Left cardiac atrium (tissue), 1 donor: Measurements from ENCODE around the gene VSTM2B.

- PRO-cap, result no peak
Observed at GRCh38 chr19:29525884-29526348, at the start of gene VSTM2B. Gene VSTM2B (plus strand): TSS chr19:29525994.

GRCh38 chr19:29606444-29606889 lies 384 bp downstream of the POP4 start:
- PRO-cap, result no peak

DNA sequence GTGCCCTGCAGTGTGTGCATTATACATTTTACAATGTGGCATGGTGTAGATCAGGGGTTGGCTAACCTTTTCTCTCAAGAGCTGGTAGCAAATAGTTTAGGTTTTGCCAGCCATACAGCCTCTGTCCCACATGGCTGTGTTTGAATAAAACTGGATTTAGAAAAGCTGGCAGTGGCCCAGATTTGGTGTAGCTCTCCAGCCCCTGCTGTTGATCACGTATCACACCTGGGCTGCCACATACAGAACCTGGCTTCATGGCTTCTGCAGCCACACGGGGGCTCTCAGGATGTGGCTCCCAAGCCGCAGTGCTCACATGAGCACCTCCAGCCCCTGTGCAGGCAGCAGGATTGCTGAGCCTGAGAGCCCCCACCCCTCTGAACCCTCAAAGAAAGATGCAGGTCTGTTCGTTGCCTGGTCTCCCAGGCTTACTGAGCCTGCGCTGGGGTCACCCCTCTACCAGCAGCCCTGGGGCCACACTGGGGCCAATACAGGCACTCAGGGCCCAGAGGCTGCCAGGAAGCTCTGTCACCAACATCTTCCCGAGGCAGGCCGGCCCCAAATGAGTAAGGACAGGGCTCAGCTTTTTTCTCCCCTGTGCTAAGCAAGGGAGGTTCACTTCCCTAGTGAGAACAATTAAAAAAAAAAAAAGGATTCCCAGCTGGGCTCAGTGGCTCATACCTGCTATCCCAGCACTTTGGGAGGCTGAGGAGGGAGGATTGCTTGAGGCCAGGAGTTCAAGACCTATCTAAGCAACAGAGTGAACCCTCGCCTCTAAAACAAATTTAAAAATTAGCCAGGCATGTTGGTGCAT lies 2.7 kb downstream of the PLEKHF1 start:
- PRO-cap, result no peak

- PRO-cap, result no peak
Observed at GRCh38 chr19:29714378-29714911, 616 bp downstream of the C19orf12 start.

DNA sequence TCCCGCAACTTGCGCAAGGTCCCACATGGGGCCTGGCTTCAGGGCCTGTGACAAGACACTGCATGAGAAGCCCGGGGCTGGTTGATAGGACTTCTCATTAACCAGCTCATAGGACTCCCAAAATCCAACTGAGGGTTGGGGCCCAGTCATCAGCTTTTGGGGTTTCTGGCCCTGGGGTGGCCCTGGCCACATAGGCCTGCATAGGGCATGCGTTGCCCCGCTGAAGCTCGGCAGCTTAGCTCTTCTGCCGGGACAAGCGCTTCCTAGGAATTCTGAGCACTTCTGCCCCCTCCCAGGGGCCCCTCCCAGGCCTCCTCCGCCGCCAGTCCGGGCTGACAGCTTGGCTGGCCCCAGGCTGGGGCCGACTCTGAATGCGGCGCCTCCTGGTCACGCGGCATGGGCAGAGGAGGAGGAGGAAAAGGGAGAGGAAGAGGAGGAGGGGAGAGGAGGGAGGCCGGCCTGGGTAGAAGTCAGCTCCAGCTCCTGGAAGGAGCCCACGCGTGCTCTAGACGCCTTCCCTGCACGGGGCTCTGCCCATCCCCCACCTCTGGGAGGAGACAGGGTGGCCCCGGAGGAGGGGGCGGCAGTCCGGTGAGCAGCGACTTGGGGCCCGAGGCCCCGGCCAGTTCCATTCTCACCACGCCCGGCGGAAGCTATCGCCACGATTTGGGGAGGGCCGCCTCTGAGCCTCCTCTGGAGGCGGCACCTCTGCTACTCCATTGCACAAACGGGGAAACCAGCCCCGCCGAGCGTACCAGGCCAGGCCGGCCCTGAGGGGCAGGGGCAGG lies 31.4 kb downstream of the CCNE1 start:
- PRO-cap, result bidirectional peak, plus-strand start at position 435 of the sequence, minus-strand start at position 369 of the sequence

- PRO-cap, result no peak
Observed at GRCh38 chr19:30222573-30222824, 149.7 kb upstream of the ZNF536 start.

DNA sequence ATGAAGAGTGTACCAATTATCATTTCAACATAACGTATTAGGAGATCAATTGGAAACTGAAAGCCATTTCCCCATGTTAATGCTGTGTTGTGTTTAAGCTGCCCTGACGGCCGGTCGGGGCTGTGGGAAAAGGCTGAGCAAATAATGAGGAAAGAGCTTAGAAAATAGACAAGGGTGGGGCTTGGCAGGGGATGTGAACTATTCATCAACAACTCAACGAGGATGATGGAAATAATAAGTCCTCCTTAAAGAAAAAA lies 290.4 kb downstream of the ZNF536 start:
- PRO-cap, result no peak

DNA sequence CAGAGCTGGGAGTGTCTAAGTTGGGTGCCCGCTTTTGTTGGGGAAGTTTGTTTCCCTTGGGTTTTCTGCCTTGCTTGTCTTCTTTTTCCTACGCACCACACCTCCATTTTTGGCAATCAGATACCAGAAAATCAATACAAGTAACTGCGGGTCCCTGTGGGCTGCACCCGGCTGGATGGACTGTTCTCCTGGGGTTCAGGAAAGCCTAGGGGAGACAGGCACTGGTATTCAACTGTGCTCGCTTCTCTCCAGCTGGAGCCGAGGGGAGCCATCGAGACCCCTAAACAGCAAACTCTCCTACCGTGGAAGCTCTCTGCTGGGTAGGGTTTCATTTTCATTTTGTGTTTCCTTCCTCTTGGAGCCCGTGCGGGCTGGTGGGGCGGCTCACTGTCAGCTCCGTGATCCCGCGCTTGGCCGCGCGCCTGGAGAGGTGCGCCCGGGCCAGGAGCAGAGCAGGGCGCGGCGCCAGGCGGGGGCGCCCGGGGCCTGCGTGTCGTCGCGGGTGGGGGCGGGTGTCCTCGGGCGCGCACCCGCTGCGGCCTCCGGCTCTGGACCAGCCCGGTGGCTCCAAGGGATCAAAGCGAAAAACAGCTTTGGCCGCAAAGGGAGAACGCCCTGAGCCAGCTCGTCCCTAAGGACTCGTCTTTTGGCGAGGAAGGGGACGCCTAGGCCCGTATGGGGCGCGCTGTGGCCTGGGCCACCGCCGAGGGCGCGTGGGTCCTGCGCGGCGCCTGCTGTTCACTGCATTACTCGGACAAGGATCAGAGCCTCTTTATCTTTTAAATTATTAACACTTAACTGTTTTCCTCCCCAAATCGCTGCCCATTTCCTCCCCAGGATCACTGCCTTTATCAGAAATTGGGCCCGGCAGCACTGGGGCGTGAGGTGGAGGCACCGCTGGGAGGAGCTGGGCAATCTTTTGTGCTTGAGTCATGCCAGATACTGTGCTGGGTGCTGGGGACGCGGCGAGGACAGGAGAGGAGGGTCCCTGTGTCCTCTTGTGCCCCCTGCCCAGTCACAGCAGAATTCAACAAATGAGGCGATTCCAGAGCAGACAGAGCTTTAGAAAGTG lies 347.4 kb downstream of the ZNF536 start:
- PRO-cap, result bidirectional peak, plus-strand start at position 551 of the sequence, minus-strand start at position 324 of the sequence

GRCh38 chr19:31213926-31214643 lies 135.2 kb downstream of the TSHZ3 start:
- PRO-cap, result no peak

DNA sequence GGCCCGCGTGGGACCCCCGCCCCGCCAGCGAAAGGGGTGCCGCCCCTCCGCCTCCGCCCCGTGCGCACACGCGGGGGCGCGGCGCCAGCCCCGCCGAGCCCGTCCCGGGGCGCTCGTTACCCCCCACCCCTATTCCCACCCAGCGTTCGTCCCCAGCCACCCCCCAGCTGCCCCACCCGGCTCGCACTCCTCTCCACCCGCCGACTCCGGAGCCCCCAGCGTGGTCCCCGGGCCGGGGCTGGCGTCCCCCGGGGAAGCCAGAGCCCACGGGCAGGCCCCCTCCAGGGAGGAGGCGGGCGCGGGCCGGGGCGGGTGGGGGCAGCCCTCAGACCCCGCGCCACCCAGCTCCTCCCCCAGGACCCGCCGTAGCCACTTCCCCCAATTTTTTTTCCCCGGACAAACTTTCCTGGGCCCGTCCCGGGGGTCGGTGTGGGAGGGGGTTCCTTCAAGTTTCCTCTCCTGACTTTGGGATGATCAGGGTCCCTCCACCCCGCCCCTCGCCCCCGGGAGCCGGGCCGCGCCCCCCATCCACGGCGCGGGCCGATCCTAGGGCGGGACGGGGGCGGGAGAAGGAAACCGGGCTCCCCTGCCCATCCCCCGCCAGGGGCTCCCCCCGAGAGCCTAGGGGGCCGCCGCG lies 804 bp upstream of the TSHZ3 start:
- PRO-cap, result no peak

DNA sequence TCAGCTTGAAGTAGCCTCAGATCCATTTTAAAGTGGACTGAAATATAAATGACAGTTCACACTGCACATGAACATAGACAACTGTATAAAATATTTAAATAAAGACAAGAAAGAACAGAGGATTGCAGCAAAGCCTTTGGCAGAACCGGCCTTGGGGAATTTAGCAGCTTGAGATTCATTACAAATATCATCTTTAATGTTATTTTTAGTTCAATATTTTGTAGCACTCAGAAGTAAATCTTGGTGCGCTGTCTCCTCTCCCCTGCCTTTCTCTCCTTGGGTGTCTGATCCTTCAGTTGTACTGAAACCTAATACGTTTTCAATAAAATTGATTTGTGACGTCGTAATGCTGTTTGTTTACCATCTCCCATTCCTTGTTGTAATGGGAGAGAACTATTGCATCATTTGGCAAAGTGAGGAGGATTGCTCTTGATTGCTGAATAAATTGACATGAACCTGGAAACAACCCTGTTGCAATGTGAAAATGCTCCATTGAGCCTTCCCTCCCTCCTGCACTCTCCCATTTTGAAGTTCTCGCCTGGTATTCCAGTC lies 43.2 kb upstream of the TSHZ3 start:
- PRO-cap, result no peak

GRCh38 chr19:31910193-31910660 lies 435.2 kb upstream of the ZNF507 start:
- PRO-cap, result no peak

DNA sequence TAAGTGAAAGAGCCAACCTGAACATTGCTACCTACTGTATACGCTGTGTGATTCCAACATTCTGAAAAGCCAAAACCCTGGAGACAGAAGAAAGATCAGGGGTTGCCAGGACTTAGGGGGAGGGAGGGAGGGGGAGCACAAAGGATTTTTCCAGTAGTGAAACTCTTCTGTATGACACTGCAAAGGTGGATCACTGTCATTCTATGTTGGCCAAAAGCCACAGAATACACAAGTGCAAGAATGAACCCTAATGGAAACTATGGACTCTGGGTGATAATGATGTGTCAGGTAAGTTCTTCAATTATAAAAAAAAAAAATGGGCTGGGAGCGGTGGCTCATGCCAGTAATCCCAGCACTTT lies 36.9 kb downstream of the FAAP24 start:
- PRO-cap, result no peak

- PRO-cap, result no peak
Observed at GRCh38 chr19:33064252-33064760, 382 bp downstream of the RHPN2 start.

DNA sequence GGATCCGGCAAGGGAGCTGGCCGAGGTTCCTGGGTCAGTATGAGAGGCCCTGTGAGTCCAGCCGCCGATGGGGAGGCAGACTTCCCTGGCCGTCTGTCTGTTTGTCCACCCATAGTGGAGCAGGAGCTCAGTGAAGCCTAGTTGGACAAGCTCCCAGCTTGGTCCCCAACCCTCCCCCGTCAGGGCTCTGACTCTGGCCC lies 3.9 kb downstream of the SLC7A10 start:
- PRO-cap, result no peak

GRCh38 chr19:33248092-33248544 lies 22.5 kb upstream of the SLC7A10 start:
- PRO-cap, result no peak

DNA sequence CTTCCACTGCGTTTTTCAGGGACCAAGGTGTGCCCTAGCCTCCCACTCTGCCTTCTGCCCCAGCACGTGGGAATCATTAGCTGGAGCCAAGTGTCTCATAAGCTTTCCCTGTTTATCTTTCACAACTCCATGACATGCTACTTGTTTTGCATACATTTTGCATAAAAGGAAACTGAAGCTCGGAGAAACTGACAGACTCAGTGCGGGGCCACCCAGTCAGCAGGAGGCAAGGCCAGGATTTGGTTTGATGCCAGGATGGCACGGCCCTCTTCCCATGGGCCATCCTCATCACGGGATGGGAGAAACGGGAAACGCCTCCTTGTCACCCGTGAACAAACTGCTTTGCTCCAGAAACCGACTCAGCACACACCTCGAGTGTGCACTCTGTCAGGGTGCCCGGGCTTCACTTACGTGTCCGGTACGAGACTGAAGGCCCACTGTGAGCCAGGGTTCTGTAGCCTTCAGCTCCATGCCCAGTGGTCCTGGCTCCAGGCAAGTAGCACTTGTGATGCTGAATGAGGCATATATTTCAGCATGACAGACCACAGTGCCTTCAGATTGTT lies 9.6 kb downstream of the CEBPA start:
- PRO-cap, result no peak

DNA sequence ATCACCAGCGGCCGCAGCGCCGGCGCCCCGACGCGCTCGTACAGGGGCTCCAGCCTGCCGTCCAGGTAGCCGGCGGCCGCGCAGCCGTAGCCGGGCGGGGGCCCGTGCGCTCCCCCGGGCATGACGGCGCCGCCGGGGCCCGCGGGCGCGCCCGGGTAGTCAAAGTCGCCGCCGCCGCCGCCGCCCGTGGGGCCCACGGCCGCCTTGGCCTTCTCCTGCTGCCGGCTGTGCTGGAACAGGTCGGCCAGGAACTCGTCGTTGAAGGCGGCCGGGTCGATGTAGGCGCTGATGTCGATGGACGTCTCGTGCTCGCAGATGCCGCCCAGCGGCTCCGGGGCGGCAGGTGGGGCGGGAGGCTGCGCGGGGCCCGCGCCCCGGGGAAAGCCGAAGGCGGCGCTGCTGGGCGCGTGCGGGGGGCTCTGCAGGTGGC lies 383 bp downstream of the CEBPA start:
- PRO-cap, result no peak

- PRO-cap, result no peak
Observed at GRCh38 chr19:33348379-33349258, 24.9 kb upstream of the CEBPG start.

DNA sequence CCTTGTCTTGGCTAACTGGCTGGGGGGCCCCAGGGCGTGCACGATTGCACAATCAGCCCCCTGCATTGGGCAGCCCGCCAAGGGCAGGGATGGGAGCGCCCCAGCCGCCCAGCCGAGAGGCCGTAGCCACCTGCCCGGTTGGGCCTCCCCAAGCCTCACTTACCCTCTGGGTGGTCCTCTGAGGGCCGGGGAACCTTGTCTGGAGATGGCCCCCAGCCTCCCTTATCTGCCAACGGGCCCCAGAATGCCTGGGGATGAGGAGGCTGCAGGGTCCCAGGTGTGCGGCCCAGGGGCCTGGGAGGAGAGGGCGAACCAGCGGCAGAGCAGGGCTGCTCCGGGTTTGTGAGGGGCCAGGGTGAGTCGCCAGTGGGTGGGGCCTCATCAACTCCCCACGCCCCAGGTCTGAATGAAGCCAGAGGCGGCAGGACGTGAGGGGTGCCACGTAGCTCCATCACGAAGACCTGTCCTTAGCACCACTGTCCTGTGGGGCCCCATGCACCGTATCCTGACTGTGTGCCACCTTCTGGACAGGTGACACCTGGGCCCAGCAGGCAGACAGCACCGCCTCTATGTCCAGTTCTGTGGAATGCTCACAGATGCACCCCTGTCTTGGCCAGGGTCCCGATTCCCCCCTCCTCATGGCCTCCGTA lies 17.1 kb downstream of the CEBPG start:
- PRO-cap, result no peak